SEM (cell line): Measurements from ENCODE around the genes SNU13, SMDT1 and TSPO.

- PRO-cap: bidirectional peak, plus-strand start at chr22:41688973, minus-strand start at chr22:41688825
Measured at GRCh38 chr22:41688750-41689092, at the start of gene SNU13. Gene SNU13 (minus strand): TSS chr22:41688867.

DNA sequence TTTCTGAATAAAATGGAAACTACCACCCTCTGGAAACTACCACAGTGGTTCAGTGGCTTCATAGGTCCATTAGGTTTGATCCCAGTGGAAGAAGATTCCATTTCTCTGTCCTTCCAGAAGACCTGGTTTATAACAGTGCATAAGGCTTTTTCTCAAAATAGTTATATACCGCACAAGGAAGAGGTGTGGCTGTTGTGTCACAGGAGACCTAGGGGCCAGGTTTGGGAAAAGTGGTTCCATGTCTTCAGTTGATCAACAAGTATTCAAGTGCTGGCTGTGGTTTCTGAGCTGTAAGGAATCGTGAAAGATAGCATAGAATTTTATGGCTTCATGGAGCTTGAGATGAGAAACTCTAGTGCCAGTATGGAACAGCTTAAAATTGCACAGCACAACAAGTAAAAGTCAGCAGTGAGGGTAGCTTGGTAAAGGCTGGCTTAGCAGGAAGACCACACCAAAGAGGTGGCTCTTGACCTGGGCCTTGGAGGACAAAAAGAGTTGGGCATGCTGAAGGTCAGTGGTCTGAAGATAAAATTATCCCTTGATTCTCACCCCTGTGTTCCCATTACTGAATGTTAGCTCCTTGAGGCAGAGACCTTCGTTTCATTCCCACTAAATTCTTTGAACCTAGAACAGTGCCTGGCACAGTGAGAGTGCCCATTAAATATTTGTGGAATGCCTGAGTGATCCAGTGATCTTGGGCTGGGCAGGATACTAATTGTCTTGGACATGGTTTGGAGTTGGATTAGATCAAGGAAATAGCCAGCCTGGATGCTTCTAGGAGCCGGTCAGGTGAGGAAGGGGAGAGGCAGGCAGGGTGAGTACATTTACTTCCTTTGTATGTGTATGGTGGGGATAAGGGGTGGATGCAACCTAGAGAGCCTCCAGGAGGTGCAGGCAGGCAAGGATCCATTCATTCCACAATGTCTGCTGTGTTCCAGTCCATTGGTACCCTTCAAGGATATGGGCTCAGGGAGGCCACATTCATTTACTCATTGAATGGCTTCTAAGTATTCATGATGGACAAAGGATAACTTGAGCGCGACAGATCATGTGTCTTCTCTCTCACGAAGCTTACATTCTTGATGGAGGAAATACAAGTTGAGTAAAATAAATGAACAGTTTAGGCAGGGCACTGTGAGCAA, 3.5 kb downstream of the SREBF2 start:
- PRO-cap: no peak

- PRO-cap: no peak
Measured at GRCh38 chr22:41846617-41847312, 13.9 kb downstream of the SREBF2 start.

DNA sequence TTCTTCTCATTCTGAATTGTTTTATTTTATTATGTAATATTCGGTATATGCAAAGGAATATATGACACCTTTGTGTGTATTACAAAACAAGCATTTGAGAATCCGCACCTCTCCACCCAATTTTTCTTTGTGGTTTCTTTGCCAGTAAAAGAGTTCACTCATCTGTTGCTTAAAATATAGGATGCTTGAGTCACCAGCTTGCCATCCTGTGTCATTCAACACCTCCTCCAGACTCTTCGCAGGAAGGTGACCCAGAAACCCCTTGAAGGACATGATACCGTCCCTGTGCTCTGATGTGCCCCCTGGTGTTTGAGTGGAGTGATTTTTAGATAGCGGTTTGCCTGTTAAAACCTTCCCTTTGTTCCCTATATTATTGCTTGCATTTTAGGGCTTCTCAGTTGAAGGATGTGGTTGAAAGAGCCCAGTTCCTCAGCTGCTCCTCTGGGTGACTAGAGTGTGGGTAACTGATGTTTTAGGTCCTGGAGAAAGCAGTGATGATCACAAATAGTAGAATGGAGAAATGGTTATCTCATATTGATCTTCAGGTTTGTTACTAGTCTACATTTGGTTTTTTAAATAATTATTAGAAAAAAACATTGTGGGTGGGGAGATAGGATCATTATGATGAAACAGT, 24.7 kb downstream of the SREBF2 start:
- PRO-cap: no peak

GRCh38 chr22:42071107-42071443, 463 bp upstream of the NAGA start:
- PRO-cap: bidirectional peak, plus-strand start at chr22:42071264, minus-strand start at chr22:42071309

GRCh38 chr22:42079426-42080271, at the start of gene SMDT1:
Gene SMDT1 (plus strand): TSS chr22:42079700.
- PRO-cap: bidirectional peak, plus-strand start at chr22:42079700, minus-strand start at chr22:42079592; bidirectional peak, plus-strand start at chr22:42080119, minus-strand start at chr22:42079956

GRCh38 chr22:42384590-42385217, 47.5 kb downstream of the NFAM1 start:
- PRO-cap: no peak

DNA sequence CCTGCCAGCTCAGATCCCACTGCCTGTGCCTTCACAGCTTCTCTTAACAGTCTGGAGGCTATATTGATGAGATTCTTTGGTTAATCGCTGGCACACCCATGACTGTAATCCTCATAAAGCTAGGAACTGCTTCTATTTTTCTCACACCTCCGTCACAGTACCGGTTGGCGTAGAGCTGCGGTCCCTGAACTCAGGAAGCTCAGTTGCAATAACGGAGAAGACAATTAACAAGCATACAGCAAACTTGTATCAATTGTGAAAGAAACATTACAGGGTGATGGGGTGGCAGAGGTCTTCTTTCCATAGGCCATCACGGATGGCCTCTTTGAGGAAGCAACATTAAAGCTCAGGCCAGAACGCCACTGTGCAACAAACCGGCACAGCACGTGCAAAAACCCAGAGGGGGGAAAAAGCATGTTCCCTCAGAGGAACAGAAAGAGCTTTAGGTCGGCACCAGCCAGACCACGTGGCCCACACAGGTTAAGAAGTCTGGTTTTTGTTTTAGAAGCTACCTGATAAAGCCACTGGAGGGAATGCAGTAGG, 854 bp downstream of the RRP7A start:
- PRO-cap: no peak

DNA sequence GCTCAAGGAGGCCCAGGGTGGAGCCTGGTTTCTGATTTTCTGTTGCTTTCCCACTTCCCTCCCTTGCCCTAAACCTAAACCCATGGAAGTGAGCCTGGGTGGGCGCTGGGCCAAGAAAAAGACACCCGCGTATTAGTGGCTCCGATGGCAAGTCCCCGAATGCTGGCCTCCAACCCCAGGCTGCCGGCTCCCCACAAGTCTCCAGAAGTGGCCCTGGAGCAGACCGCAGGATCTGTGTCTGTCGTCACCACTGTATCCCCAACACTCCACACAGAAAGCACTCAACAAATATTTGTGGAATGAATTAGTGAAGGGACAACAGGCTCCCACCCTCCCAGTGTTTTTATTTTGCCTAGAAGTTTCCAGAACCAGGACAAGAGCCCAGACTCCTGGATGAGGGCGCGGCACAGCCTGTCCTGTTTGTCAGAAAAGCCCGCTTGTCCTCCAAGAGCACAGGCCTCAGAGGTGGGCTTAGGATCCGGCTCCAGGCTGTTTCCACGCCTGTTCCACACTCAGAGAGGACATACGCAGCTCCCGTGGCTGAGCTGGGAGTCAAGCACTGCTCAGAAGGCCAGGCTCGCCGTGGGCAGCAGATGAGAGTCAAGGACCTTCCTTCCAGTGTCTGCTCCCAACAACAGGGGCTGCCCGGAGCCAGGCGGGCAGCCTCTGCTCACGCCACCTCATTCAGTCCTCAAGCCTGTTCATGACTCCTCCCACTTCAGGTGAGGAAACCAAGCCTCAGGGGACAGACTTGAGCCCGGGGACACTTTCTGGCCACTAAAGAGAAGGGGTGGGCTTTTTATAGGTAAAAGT, 4.0 kb downstream of the CYB5R3 start:
- PRO-cap: no peak

- PRO-cap: no peak
Measured at GRCh38 chr22:42649933-42650251, 700 bp upstream of the CYB5R3 start.

- PRO-cap: no peak
Measured at GRCh38 chr22:42662573-42662886, 13.3 kb upstream of the CYB5R3 start.

GRCh38 chr22:42757585-42758007, 36.9 kb upstream of the A4GALT start:
- PRO-cap: no peak

DNA sequence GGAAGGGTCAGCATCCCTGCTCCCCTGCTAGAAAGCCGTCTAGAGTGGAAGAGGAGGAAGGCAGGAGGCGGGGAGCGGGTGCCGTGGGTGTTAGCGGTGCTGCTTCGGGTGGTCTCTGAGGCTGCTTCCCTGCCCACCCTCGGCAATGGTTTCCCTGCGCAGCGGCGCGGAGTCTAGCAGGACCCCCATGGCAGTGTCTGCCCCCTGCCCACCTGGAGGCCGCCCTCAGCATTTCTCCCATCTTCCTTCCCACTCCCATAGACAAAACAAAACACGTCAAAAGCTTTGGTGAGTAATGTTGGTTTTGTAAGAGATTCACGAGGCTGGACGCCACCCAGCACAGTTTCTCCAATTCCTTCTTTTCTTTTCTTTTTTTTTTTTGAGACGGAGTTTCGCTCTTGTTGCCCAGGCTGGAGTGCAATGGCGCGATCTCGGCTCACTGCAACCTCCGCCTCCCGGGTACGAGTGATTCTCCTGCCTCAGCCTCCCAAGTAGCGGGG, 38.6 kb upstream of the A4GALT start:
- PRO-cap: no peak

- PRO-cap: no peak
Measured at GRCh38 chr22:42803283-42803914, 53.7 kb downstream of the ARFGAP3 start.

GRCh38 chr22:42805462-42806111, 51.5 kb downstream of the ARFGAP3 start:
- PRO-cap: no peak

DNA sequence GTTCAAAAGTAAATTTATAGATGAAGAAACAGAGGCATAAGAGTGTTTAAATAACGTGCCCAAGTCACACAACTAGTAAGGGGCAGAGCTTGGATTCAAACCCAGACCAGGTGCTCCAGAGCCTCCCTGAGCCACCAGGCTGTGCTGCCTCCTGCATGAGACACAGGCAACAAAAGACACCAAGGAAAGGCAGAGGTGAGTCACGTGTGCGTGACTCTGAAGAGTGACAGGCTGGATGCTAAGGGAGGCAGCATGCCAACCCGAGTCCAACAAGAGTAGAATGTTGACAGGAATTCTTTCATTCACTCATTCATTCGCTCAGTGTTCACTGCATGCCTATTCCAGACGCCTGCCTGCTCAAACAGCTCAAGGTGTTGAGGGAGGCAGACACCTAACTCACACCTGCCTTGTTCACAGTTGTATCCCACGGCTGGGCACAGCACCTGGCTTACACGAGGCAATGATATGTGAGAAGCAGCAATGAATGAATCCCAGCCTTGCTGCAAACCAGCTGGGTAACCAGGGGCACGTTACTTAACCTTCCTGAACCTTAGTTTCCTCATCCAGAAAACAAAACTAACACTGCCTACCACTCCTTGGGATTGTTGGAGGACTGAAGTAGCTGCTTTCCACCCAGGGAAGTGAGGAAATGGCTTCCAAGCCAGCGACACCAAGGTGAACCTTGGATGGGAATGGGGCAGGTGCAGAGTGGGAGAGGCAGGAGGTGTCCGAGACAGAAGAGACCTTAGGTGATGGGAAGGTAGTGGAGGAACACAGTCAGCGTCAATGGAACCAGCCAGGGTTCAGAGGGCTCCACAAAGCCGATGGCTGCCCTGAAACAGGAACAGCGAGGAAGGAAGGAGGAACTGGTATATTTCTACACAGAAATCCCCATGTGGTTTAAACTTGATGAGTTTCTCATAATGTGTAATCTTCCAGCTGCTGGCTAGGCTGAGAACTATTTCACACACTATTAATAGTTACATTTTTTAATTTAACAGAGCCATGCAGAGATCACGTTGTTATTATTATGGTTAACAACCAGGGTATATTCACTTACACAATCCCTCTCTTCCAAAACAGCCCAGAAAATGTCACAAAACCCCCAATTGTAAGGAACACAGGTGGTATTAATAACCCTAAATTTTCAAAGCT, 74.0 kb upstream of the ARFGAP3 start:
- PRO-cap: no peak

GRCh38 chr22:42949075-42949560, 65.8 kb downstream of the PACSIN2 start:
- PRO-cap: no peak

GRCh38 chr22:43139304-43139662, 3.9 kb downstream of the MCAT start:
- PRO-cap: no peak

DNA sequence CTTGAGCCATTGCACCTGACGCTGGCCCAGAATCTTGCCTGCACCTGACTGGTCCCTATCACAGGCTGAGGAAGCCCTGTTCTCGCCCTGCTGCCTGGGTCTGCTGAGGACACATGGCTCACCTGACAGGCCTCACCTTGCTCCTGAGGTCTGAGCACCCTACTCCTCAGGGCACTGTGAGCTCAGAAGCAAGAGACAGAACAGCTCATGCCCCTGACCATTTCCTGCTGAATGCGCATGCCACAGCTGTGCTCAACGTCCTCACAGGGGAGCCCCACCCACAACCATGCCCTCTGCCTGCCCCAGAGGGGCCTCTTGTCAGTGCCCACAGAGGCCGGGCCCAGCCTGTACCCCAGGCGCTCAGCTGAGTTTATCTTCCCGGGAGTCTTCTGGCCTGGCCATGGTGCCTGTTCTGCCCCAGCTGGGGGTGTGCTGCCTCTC, 2.8 kb upstream of the TSPO start:
- PRO-cap: unidirectional peak, minus-strand start at position 178 of the sequence; unidirectional peak, minus-strand start at position 233 of the sequence

DNA sequence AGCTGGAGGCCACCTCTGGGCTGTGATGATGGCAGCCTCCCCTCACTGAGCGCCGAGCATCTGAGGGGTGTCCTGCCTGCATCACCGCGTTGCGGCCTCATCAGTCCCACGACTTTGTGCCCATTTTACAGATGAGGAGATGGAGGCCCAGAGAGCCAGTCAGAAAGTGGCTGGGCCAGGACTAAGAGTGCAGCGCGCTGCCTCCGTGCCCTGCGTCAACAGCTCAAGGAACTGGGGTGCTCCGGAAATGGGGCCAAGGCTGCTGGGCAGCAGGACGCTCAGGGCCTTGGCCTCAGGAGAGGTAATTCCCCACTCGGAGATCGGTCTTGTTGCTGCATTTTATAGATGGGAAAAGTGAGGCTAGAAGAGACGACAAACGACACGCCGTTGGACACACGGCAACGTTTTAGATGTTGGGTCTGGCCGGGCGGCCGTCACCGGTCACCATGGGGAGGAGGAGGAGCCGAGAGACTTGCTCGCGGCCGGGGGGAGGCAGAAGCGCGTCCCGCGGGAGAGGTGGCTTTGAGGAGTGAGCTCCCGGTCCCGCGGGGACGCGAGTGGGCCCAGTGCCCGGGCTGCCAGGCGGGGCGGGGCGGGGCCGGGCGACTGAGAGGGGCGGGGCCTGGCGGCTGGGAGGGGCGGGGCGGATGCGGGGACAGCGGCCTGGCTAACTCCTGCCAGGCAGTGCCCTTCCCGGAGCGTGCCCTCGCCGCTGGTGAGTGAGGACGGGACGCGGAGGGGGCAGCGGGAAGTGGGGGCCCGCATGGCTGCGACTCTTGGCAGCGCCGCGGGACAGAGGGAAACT, at the start of gene TSPO:
TSPO (plus strand) TSS at position 670 of the 805 bp plus-strand sequence.
- PRO-cap: unidirectional peak, plus-strand start at position 684 of the sequence